H9 (cell line): ENCODE data around the genes ZNF433, ZNF563, GET3, RNASEH2A and NFIX.

DNA sequence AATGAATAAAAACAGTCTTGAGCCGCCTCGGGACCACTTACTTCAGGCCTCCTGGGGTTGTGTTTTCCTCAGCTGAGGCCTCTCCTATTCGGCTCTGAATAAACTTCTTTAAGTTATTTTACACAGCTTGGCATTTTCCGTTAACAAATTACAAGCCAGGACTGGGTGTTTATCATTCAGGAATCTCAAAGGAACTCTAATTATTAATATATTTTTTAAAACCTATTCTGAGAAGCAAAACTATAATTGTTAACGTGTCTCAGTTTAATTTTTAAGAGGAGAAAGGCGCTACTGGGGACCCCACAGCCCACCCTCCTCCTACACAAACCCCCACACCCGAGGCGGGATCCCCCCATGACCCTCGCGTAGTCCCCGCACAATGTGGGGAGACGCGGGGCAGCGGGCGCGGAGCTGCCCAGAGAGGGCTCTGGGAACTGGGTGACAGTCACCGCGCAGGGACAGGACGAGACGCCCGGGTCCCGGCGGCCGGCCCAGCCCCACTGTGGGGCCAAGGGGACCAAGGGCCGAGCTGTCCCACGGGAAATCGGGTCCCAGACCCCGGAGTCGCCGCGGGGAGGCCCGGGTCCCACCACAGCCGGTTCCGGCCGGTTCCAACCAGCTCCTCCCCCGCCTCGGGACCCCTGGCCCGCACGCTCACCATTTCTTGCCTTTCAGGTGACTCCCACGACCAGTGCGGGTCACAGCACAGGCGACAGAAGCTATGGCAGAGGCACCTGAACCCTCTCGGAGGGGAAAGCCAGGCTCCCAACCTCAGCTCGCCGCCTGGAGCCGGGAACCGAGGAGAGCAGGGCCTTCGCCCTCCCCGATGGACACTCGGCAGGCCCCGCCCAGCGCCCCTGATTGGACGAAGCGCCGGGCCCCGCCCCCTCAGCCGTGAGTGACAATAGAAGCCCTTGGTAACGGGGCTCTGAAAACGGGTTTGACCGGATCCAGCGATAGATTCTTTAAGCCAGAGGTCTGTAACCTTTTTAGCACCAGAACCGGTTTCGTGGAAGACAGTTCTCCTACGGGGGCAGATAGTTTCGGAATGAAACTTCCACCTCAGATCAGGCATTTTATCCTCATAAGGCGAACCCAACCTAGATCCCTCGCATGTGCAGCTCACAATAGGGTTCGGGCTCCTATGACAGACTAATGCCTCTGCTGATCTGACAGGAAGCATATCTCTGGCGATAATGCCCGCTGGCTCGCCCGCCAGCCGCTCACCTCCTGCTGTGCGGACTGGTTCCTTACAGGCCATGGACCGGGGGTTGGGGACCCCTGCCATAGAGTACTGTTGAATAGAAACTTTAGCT is at the start of gene ZNF433:
Gene ZNF433, minus strand, starts transcription at position 801 of the 1,316 bp plus-strand sequence.
- PRO-cap, result bidirectional peak, plus-strand start at position 987 of the sequence, minus-strand start at position 800 of the sequence

- PRO-cap, result no peak
Observed at GRCh38 chr19:12052028-12052268, 813 bp downstream of the ZNF878 start.

GRCh38 chr19:12163791-12164171 is 885 bp downstream of the ZNF136 start:
- PRO-cap, result no peak

GRCh38 chr19:12333037-12334126 is at the start of gene ZNF563:
Gene ZNF563 (minus strand): TSS chr19:12333633.
- PRO-cap, result bidirectional peak, plus-strand start at chr19:12333832, minus-strand start at chr19:12333633

GRCh38 chr19:12615388-12615639 is 4.6 kb downstream of the ZNF791 start:
- PRO-cap, result no peak

DNA sequence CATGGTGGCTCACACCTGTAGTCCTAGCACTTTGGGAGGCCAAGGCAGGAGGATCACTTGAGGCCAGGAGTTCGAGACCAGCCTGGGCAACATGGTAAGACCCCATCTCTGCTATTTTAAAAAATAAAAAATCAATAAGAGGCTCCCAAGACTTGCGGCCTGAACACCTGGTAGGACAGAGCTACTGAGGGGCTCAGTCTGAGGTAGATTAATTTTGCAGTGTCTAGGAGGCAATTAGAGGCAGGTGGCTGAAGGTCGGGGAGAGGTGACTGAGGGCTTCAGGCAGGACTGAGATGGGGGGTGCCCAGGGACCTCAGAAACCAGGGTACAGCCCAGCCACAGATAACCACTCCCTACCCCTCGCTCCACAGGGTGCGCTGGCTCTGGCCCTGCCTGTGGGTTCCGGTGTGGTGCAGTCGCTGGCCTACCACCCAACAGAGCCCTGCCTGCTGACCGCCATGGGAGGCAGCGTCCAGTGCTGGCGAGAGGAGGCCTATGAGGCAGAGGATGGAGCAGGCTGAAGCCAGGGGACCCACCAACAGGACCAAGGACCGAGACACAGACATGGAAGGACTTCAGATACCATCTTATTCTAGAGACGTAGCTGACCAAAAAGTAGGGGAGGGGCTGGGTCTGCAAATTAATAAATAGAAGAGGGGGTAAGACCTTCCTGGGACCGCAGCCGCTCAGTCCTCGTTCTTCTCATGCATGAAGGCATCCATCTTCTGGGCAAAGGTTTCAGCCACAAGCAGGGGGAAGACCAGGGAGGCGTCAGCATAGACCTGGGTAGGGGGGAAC is 6.1 kb upstream of the WDR83OS start:
- PRO-cap, result no peak

DNA sequence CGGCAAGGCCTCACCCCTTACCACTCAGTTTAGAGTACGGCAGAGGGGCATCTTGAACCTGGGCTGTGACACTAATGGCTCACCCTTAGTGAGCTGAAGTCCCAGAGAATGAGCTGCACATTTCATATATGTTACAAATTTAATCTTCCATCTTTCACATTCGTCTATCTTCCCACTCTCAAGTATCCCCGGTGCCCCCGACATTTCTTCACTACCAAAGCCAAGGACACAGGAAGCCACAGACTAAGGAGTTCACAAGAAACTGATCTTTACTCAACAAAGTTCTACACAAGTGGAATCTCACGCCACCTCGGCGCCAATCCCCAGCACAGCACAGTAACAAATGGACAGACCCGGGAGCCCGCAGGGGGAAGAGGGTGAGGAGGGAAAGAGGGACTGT is 2.5 kb upstream of the FBXW9 start:
- PRO-cap, result no peak

GRCh38 chr19:12737414-12737687 is at the start of gene GET3:
Gene GET3 (plus strand): TSS chr19:12737497.
- PRO-cap, result bidirectional peak, plus-strand start at chr19:12737514, minus-strand start at chr19:12737482

DNA sequence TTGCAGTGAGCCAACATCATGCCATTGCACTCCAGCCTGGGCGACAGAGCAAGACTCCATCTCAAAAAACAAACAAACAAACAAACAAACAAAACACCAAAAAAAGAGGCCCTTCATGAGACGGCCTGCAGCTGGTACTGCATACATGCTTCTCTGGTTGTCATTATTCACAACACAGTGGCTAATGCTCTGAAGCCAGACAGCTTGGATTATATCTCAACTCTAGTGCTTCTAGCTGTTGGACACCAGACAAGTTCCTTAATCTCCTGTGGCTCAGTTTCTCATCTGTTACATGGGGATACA is 3.3 kb upstream of the JUNB start:
- PRO-cap, result no peak

- PRO-cap, result no peak
Observed at GRCh38 chr19:12789217-12789773, 2.0 kb upstream of the JUNB start.

- PRO-cap, result bidirectional peak, plus-strand start at chr19:12791976, minus-strand start at chr19:12791785
Observed at GRCh38 chr19:12791705-12791874, 304 bp downstream of the JUNB start.

GRCh38 chr19:12806324-12807261 is at the start of gene RNASEH2A:
Gene RNASEH2A (plus strand): TSS chr19:12806584.
- PRO-cap, result bidirectional peak, plus-strand start at chr19:12806634, minus-strand start at chr19:12806479; bidirectional peak, plus-strand start at chr19:12807054, minus-strand start at chr19:12806918

DNA sequence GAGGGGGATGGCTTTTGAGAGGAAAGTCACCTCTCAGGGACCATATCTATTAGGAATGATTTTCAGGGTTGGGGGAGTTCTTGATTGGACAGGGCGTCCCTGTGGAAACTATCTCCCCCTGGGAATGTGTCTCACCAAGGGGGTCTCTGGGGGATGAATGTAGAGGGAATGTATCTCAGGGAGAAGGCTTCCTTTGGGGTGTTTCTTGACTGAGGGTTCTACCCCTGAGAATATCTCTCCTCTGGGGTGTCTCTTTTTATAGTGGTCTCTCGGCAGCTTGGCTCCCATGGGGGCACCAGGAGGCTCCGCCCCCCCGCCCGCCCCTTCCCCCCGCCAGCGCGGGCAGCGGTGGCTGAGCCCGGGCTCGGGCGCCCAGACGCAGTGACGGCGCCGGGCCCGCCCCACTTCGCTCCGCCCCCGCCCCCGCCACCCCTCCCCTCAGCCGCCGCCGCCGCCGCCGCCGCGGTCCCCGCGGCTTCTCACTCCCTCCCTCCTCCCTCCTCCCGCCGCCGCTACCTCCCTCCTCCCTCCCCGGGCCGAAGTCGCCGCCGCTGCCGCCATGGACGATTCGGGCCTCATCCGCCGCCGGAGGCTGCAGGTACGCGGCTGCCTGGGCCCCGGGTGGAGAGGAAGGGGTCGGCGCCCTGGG is 846 bp downstream of the RTBDN start:
- PRO-cap, result unidirectional peak, plus-strand start at position 482 of the sequence; unidirectional peak, plus-strand start at position 545 of the sequence

GRCh38 chr19:12885806-12886122 is 1.2 kb downstream of the KLF1 start:
- PRO-cap, result bidirectional peak, plus-strand start at chr19:12886062, minus-strand start at chr19:12885885

DNA sequence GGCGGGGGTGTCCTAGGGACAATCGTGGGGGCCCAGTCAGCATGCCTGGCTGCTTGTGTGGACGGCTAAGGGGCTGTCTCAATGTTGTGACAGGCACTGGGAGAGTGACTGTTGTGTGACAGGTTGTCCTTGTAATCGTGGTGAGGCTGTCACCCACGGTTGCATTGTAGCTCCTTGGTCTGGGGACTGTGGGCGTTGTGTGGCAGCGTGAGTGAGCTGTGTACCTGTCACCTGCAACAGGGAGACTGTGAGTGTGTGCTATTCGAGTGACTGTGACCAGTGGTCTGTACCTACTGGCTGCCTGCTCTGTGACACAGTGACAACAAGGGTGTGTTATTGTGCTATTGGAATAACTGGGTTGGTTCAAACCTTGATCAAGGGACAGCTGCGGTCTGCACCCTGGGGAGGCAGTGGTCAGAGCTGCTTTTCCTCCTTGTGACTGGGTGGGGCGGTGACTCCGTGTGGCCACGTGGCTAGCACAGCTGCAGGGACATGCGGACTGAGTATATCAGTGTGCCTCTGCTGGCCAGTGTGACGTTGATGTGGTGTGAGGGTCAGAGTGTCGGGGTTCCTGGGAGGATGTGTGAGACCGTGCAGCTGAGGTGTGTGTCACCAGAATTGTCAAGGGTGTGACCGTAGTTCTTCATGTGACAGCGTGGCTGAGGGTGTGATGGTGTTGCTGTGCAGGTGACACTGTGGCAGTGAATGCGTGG is 10.2 kb upstream of the NFIX start:
- PRO-cap, result no peak

DNA sequence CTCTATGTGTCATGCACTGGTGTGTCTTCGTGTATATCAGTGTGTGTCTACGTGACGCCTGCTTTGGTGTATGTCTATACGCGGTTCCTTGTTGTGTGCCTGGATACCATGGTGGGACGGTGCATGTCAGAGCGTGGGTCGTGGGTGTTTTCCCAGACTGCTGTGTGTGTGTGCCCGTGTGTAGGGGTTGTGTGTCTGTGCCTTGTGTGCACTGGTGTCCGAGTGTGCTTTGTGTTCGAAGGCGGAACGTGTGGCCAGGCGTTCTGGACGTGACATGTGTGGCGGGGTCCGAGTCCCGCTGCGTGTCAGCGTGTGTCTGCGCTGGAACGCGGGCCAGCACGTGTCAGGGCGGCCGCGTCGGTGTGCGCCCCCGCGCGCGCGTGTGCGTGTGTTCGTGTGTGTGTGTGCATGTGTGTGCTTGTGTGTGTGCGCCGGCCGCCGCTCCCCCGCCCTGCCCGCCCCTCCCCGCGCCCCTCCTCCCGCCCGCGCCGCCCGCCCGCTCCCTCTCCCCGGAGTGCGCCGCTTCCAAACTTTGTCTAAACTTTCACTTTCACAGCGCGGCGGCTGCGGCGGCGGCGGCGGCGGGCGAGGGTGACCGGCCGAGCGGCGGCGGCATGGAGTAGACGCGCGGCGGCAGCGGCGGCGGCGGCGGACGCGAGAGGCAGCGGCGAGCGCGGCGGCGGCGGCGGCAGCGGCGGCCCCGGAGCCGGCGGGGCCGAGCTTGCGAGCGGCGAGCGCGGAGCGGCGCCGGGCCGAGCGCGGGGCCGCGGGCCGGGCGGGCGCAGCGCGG is at the start of gene NFIX:
Gene NFIX, plus strand, starts transcription at position 535 of the 790 bp plus-strand sequence.
- PRO-cap, result unidirectional peak, plus-strand start at position 553 of the sequence

- PRO-cap, result no peak
Observed at GRCh38 chr19:13016503-13016977, 21.3 kb downstream of the NFIX start.

DNA sequence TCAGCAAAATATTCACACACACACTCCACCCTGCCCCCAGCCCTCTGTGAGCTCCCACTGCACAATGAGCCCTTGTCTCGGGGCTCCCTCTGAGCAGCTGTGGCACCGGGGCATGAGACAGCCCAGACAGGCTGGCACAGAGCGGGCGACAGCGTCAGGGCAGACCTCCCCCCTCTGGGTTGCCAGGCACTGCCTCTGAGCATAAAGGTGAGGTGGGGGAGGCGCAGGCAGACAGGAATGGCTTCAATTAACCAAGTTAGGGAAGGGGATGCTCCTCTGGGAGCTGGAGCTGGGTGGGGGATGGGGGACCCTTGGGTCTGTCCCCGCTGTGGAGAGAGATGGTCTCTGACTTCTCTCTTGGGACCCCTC is 30.4 kb downstream of the LYL1 start:
- PRO-cap, result no peak

DNA sequence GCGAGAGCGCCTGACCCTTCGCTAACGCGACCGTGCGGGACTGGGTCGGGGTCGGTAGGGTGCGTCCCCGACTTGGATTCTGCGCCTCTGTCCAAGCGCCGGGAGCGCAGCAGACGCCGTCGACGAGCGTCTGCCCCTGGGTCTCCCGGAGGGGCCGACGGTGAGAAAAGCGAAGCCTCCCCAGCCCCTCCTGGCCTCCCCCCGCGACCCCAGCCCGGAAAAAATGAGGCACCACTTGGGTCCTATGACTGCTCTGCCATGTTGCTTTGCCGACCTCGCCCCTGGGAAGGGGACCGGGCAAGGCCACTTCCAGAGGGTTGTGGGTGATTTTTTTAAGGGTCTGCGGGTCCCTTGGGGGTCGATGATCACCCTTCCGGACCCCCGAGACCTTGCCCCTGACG is 3.9 kb downstream of the LYL1 start:
- PRO-cap, result no peak

- PRO-cap, result no peak
Observed at GRCh38 chr19:13099356-13100241, 3.1 kb downstream of the LYL1 start.